ENCODE measurements around a stretch of chr2.

DNA sequence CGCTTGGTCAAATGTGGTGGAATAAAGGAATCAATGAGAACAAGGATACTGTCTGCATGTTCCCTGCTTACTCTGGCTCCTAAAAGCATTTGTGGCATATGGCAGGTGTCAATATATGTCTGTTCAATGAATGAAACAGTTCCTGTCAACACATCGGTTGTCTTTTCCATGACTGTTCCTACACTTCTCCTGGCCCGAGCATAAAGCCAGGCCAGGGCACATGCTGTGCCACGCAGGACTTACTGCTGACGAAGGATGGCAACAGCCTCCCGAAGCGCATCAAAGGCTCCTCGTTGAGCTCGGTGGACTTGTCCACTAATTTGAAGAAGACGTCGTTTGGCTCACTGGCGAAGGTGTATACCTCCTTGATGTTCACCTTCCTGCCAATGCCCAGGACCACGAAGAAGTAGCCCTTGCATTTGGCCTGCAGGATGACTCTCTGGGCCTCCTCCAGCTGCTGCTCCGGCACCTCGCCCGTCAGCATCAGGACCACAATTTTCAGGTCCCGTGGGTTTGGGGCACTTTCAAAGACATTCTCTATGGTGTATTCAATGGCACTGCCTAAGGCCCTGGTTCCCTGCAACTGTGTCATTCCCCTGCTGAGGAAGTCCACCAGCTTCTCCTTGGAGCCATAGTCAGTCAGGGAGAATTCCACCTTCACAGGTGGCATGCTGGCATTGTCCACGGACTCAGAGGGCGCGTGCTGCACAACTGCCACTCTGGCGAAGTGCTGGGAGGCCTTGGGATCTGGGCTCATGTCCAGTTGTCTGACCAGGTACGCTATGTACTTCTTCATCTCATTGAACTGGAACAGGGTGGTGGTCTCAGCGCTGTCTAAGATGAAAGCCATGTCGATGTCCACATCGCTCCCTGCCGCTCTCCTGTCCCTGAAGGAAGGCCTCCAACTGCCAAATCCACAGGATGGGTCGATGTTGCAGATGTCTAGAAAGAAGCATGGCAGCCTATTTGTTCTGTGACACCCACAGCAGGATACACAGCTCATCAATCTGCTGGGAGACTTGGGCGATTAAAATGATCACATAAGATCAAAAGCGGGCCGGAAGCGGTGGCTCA, 73.4 kb downstream of the COL6A3 start:
- PRO-cap, result no peak

DNA sequence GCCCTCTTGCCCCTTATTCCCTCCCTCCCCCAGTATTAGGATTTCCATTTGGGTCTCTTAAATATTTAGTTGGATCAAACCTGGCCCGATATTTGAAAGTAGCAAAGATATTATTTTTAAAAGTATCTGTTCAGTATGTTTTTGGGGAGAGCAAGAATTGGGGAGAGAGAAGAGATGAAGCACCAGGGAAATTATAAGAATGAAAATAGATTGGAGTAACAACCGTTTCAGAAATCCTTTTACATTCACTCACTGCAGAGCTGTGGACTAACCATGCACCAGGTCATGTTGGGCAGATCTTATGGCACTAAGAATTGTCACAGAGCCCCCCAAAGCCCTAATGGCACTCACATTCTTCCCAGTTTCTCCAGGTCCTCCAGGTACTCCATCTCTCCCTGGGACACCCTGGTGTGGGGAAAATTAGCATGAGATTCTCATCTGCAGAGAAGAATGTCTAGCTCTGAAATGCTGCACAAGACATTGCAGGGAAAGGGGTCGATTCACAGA, 56.9 kb downstream of the COL6A3 start:
- PRO-cap, result no peak

- PRO-cap, result no peak
Measured at GRCh38 chr2:237404951-237405339, 9.0 kb downstream of the COL6A3 start.

DNA sequence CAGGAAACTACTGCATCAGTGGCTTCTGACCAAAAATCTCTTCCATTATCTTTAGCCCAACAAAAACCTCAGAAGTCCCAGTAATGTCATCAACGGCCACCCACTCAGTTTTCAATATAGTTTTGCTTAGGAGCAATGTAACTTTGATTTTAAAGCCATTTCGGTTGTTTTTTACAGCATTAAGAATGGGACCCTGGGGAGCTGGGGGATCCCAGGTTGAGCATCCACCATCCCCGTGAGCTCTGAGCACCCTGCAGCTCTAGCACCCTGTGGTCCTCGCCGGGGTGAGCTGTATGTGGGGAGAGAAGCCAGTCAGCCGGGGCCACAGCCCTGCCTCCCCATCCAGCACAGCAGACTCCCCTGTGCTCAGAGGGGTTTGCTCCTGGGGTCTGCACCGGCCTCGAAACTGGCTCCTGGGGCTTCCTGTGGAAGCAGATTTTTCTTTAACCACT, 1.4 kb downstream of the COL6A3 start:
- PRO-cap, result bidirectional peak, plus-strand start outside the sequence, minus-strand start at position 408 of the sequence

DNA sequence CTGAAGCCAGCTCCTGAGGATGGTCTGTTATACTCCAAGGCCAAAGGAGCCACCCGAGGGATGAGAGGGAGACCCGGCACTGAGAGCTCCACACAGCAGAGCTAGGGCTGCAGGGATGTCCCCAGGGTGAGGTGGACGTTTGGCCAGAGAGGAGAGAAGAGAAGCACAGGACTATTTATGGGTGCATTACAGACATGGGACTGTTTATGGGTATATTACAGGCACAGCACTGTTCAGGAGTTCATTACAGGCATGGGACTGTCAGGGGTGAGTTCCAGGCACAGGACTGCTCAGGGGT, 15.2 kb upstream of the MLPH start:
- PRO-cap, result no peak

GRCh38 chr2:237496999-237497403, 9.9 kb downstream of the MLPH start:
- PRO-cap, result no peak

GRCh38 chr2:237516727-237517413, 29.8 kb downstream of the MLPH start:
- PRO-cap, result no peak

DNA sequence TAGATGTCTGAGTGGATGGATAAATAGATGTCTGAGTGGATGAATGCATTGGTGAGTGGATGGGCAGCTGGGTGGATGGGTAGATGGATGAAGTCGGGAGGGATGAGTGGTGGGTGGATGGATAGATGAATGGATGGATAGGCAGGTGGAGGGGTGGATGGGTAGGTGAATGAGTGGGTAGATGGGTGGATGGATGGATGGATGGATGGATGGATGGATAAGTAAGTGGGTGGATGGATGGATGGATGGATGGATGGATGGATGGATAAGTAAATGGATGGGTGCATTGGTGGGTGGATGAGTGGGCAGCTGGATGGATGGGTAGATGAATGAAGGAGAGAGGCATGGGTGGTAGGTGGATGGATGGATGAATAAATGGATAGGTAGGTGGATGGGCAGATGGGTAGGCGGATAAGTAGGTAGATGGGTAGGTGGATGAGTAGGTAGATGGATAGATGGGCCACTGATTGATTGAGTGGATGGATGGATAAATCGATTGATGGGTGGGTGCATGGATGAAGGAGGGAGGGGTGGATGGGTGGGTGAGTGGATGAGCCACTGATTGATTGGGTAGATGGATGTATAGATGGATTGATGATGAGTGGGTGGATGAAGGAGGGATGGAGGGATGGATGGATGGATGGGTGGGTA, 30.6 kb downstream of the MLPH start:
- PRO-cap, result no peak

DNA sequence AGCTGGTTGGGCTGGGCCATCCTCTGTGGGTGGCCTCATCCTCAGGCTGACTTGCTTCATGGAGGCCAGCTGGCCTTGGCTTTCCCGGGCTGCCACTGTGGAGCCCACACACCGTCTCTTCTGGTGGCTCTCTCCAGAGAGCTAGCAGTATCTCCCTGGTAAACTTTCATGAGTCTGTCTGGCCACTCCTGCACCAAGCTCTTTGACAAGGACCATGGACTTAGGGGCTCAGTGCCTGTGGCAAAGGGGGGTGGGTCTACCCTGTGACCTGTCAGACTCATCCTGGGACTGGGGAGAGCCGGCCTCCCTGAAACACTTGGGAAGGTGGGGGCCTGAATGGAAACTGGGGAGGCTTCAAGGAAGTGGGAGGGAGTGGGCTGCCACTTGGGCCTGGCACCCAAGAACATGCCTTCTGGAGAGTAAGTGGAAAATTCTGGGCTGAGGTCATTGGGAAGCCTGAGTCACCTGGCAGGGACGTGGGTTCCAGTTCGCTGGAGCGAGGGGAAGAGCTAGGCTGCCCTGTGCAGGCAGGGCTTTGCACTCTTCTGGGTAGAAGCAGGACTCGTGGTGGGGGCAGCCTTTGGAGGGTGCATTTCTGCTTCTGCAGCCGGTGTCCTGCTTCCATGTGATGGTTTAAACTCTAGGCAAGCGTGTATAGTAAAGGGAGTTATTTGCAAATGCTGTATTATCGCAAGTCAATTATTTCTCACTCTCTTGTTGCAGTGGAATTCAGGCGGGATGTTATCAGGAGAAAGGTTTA, 3.6 kb downstream of the LRRFIP1 start:
- PRO-cap, result no peak

DNA sequence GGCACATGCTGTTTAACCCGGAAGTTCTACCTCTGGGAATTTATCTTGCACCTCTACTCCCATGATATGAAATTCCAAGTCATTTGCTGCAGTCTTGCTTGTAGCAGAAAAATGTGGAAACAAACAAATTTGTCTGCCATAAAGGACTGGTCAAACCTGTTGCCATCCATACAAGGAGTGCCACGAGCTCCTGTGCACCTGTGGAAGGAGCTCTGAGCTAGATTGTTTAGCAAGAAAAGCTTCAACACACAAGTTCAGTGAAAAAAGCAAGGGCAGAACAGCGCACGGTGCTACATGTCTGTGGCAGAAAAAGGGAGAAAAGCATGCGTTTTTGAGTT, 33.1 kb downstream of the LRRFIP1 start:
- PRO-cap, result no peak

DNA sequence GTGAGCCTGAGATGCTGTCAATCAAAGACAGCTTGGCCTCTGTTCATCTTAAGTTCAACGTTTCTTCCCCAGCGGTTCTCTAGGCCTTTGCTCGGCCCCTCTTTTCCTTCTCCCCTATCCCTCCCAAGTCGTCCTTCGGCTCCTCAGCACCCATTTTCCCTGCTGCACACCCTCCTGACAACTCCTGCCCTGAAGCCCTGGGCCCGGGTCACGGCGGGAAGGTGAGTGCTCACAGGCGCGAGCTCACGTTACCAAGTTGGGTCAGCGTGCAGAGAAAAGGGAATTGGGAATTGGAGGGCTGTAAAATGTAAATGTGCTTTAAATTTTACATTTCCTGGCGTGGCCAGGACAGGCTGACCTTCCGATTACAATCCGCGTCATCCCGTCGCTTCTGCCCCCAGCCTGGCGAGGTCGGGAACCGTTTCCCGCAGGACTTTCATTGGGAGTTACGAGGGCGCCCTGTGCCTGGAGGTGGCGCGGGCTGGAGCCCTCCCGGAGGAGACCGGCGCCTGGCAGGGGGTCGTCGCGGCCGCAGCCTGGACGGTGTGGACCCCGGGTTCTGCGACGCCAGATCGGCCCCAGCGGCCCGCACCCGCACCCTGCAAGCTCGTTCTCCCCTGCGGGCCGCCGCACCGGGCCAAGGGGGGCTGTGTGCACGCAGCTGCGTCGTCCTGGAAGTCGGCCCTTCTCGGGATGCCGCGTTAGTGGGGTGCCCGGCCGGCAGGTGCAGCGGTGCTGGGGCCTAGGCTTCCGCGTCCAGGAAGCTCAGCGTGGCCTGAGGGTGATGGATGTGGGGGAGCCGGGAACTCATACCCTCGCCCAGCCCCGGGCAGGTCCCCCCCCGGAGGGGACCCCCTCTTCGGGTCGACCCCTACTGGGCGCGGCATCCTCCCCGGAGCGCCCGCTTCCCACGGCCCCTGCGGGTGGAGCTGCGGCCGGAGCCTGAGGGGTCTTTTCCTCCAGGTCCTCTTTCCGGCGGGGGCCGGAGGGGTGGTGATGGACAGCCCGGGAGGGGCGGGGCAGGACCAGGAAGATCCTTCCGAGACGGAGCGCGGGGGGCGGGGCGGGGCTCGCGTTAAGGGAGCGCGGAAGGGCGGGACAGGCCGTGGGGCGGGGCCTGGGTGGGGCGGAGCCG, 63.8 kb downstream of the LRRFIP1 start:
- PRO-cap, result bidirectional peak, plus-strand start outside the sequence, minus-strand start at position 972 of the sequence

DNA sequence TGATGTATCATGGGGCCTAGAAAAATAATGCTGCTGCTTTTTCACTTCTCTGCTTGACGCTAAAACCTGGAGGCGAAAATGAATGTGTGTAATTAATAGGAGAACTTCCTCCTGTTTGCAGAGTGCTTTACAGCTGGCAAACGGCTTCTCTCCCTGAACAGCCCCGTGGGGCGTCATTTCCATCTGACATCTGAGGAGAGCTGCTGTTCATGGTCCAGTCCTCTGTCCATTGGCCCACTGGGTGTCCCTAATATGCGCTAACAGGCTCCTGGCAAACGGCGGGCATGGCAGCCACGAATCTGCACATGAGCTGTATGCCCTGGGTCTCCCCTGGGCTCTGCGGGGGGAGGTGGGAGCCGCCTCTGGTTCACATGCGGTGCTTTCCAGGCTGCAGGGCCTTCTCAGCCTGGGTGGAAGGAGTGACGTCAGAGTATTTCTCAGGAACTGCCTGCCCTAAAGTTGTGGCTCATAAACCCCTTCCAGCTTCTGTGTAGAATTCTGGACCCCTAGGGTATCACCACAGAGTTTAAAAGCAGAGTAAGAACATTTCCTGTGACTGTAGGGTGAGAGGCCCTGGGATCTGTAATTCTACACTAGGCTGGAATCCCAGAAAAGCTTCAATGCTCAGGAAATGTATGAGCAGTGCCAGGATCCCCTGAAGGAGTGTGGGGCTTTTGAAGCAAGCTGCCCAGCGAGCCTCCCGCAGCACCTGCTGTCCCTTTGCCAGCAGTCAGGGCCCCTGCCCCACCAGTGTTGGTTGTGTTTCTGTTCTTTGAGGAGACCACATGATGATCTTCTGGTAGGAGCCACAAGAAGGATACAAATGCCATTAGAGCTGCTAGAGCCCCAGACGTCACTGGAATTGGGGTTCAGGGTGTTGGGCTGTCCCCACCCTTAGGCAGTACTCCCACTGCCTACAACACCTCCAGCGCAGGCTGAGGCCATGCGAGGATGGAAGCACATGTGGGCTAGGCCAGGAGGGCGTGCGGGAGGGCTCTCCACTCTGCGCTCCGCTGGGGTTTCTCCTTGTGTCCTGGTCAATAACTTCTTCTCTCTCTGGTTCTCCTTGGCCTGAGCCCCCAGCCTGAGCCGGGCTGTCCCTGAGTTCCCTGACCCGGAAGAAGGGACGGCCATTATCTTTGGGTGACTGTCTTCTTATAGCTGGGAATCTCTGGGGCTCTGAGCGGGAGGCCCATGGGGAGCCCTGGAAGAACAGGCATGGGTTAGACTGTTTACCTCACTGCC, 73.5 kb downstream of the LRRFIP1 start:
- PRO-cap, result no peak

- PRO-cap, result no peak
Measured at GRCh38 chr2:237702944-237704093, 75.9 kb downstream of the LRRFIP1 start.

- PRO-cap, result no peak
Measured at GRCh38 chr2:237715522-237716159, 82.9 kb upstream of the RBM44 start.

GRCh38 chr2:237721532-237722133, 76.9 kb upstream of the RBM44 start:
- PRO-cap, result no peak

DNA sequence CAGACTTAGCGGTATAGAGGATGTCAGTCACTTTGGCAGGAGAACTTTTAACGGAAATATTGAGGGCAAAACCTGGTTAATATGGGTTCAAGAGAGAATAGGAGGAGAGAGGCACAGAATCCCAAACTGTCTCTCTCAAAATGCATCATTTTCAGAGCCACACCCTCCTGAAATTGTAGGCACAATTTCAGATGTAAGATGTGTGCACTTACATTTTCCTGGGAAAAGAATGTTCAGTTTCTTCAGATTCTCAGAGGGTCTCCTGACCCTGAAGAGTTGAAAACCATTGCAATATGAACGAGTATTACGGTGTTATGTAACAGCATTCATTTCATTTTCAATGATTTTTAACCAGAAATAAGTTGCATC, 76.5 kb upstream of the RBM44 start:
- PRO-cap, result no peak

- PRO-cap, result no peak
Measured at GRCh38 chr2:237736069-237737223, 62.1 kb upstream of the RBM44 start.

DNA sequence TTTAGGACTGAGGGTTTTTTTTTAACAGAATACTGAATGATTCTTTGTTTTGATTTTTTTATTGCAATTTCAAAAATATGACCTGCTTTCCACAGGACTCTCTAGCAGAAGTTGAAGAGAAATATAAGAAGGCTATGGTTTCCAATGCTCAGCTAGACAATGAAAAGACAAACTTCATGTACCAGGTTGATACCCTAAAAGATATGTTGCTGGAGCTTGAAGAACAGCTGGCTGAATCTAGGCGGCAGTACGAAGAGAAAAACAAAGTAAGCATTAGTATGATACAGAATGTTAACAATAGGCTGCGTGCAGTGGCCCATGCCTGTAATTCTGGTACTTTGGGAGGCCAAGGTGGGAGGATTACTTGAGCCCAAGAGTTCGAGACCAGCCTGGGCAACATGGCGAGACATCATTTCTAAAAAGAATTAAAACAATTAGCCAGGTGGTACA, 45.3 kb upstream of the RBM44 start:
- PRO-cap, result no peak

DNA sequence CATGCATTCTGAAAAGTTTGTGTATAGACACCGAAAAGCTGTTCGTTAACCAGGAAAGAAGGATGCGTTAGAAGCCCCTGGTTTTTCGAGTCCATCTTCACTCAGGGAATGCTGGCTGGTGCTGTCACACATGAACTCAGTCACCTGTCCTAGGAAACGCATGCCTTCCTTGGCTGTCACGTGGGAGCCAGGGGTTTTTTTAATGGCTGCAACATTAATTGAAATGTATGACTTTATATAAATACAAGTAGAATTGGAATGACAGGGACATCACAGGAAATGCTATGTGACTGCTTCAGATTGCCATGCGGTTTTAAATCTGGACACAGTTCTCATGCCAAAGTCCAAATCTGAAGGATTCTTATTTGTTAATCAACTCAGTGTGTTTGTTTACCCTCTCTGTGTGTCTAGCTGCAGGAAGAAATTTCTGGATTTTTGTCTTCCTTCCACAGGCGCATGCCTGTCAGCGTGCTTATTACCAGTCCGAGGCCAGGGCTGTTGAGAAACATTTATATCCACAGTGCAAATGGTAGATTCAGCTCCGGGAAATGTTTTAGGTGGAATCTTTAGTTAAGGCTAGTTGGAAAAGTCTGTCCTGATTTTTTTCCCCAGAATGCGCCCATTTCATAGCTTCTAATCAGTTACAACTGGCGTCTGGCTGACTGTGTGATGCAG, 2.6 kb downstream of the RAMP1 start:
- PRO-cap, result no peak

DNA sequence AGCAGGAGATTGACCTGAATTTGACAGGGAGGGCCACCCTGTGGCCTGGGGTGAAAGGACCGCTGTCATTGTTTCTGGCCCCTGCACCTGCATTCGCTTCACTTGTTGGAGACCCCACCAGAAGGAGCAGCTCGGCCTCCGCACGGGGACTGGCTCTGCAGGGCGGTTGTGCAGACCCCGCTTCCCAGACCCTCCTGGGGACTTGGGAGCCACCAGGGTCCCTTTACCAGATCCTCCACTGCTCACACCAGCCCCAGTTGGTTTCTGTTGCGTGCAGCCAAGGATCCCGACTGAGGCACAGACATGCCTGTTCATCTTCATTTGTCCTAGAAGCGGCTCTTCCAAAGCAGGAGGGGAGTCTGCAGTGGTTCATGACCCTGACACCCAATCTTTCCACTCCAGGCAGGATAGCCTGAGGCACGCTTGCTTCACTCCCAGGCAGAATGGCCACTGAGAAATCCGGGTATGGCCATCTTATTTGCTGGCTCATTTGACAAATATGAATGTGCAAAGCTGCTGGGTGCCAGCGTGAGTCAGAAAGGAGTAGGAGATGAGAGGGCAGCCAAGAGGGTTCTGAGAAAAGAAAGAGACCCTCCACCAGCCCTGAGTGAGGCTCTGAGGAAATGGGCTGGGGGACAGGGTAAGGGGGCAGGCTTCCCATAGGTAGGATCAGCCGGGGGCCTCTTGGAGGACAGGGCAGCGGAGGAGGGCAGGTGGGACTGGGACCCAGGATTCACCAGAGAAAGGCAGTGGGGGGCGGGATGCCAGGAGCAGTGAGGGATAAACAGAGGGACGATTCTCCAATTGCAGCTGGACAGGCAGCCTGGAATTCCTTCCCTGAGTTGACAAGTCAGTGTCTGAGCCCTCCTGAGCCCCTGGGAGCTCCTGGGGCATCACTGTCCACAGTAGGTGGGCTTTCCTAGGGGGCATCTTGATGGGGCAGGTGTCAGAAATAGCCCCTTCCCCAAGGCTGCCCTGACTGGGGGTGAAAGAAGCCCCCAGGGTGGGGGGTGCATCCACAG, 15.1 kb downstream of the RAMP1 start:
- PRO-cap, result no peak

Data from ureter (tissue), 1 donor.